ENCODE results near the genes AHCTF1, OR2G2, OR2M5, OR2M3, OR2T4 and OR2T27.

DNA sequence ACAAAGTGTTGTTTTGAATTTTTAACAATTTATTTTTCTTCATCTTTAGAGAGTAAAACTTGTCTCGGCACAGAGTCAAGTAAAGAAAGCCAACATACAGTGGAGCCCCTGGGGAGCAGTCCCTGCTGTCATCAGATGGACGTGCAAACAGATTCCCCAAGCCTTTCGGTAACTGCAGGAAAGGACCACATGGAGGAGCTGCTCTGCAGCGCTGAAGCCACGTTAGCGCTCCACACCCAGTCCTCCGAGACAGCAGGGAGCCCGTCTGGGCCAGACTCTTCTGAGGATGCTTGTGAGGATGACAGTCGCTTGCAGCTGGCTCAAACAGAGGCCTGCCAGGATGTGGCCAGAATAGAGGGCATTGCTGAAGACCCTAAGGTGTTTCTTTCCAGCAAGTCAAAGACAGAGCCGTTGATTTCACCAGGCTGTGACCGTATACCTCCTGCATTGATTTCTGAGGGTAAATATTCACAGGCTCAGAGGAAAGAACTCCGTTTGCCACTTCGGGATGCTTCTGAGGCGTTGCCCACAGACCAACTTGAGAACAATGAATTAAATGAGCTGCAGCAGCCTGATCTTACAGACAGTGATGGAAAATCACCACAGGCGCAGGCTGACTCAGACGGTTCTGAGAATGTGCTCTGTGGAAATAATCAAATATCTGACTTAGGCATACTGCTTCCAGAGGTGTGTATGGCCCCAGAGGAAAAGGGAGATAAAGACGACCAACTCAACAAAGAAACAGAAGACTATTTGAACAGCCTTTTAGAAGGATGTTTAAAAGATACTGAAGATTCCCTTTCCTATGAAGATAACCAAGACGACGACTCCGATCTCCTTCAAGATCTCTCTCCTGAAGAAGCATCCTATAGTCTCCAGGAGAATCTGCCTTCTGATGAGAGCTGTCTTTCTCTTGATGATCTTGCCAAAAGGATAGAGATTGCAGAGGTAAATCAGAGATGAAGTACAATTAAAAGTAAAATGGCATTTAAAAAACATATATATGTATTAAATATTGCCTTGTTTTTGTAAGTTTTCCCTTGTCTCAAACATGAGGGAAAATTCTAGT lies 76.8 kb upstream of the SCCPDH start:
- PRO-cap, result no peak
- RRBS, 2 experiments, result no CpG with 5 or more reads among the region's 20 CpGs

DNA sequence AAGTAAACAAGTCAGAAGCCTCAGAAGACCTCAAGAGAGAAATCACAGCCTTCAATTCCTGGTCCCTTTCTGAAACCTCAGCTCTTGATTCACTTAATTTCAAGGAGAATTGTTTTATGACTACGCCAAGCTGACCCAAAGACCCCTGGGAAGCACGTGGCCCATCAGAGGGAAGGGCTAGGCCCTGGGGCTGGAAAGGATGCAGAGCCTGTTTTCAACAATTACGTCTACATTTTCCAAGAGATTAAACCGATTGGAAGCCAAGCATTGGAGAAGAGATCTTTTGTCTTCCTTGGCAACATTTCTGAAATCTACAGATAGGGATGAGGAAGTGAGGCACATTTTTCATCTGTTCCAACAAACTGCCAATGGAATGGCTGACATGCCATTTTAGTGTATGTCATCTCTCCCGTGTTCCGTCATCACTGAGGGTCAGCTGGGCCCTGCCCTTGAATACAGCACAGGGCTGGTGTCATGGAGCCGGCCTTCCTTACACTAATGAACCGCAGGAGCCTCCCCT lies 41.9 kb upstream of the SCCPDH start:
- PRO-cap, result no peak
- RRBS, 2 experiments, result no CpG with 5 or more reads among the region's 8 CpGs

- PRO-cap, result no peak
- RRBS, 2 experiments, result no CpG with 5 or more reads among the region's 8 CpGs
Measured at GRCh38 chr1:246874926-246876009, 56.5 kb downstream of the AHCTF1 start.

DNA sequence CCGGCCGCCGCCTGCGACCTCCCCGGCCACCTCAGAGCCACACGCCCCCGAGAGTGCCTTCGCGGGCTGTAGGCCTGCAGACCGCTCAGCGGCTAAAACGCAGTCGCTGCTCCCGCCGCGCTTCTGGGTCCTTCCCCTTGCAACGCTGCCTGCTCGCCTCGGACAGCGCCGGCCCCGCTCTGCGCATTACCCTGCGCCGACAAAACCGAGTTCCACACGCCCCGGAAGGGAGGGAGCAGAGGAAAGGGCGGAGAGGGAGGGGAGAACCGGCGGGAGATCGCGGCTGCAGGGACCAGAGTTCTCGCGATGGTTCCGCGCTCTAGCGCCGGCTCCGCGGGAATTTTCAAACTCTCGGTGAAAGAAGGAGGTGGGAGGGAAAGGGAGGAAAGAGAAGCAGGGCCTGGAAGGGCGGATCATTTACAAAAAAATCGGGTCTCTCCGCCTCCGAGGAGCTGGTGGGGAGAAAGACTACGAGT lies at the start of gene AHCTF1:
Gene AHCTF1, minus strand, starts transcription at position 207 of the 476 bp plus-strand sequence.
- PRO-cap, result unidirectional peak, minus-strand start at position 181 of the sequence
- RRBS, 2 experiments, result under 1 to 2% methylated on average over 18 to 19 of the region's 47 CpGs

GRCh38 chr1:246932218-246932507 lies 415 bp upstream of the AHCTF1 start:
- PRO-cap, result no peak
- RRBS, 2 experiments, result 2% methylated on average over 10 of the region's 21 CpGs

DNA sequence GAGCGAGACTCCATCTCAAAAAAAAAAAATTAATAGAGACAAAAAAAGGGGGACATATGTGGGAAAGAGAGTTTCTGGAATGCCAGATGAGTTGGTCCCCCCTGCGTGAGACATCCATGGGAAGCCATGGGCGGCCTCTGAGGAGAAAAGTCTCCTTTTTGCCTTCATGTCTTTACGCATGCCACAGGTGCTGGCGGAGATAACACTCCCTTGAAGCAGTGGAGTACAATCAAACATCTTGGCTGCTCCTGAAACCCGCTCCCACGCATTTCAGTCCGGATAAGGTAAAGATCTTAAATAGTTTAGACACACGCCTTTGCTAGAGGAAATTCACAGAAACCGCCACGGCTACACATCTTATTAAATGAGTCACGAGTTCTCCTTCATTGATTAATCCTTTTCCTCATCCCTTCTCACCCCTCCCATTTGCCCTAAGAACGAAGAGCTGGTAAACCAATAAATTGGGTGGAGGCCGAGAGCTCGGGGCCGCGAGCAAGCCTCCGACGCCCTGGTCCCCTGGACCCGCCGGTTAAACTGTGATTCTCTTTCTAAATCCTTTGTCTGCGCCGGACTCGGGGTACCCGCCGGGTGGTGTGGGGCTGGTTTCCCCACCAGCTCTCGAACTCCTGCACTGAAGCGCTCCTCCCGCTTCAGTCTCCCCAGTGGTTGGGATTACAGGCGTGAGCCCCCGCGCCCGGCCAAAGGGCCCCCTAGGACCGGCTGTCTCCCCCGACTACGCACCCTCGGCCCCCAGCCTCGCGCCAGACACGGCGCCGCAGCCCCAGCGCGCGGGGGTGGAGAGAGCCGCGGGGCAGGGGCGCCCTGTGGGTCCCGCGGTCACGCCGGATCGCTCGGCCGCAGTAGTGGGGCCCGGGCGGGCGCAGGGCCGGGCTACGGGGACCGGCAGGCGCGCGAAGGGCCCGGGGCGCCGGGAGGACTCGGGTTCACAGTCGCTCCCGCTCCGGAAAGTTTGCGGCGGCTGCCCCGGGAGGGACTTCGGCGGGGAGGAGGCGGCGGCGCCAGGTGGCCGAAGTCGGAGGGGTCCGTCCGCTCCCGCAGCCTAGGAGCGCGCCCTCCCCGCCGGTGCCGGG lies 6.8 kb upstream of the ZNF669 start:
- PRO-cap, result no peak
- RRBS, 2 experiments, result 2 to 3% methylated on average over 17 to 28 of the region's 89 CpGs

GRCh38 chr1:247207843-247208358 lies 36.1 kb upstream of the ZNF124 start:
- PRO-cap, result no peak
- RRBS, 2 experiments, result no CpG with 5 or more reads among the region's 4 CpGs

DNA sequence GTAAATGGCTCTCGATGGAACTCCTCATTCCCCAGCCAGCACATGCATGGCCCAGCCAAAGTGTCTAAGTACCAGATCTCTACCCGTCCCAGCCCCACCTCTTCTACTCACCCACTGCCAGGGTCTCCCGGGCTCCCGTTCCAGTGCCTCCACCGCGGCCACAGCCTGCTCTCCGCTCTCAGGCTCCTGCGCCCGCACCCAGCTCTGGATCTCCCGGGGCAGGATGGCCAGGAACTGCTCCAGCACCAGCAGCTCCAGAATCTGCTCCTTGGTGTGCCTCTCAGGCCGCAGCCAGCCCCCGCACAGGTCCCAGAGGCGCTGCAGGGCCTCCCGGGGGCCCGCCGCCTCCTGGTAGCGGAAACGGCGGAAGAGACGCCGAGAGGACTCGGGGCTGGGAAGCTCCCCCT lies 2.6 kb downstream of the ZNF496 start:
- PRO-cap, result no peak
- RRBS, 2 experiments, result 96 to 98% methylated on average over 7 to 10 of the region's 22 CpGs

DNA sequence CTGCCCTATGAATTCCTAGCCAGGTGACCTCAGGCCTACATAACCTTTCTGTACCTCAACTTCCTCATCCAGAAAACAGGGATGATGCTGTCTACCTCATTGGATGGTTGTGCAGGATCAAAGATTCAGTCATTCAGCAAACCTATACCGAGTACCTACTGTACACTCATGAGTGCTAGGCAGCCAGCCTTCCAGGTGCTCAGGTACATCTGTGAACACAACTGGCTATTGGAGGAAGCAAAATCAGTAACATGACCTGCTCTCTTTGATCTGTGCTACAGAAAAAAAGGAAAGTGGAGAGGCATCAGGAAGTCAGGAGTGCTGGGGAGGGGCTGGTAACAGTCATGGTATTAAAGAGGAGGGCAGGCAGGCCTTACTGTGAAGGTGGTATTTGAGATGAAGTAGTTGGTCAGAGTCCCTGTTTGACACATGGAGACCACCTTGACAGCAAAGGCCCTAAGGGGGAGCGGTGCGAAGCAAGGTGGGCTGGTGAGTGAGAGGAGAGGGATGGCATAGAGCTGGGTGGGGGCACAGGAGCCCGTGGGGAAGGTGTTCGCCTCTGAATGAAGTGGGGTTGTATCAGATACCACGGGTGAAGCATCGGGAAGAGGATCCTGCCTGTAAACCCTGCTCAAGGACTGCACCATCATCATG lies 2.2 kb upstream of the ZNF496 start:
- PRO-cap, result no peak
- RRBS, 2 experiments, result no CpG with 5 or more reads among the region's 7 CpGs

DNA sequence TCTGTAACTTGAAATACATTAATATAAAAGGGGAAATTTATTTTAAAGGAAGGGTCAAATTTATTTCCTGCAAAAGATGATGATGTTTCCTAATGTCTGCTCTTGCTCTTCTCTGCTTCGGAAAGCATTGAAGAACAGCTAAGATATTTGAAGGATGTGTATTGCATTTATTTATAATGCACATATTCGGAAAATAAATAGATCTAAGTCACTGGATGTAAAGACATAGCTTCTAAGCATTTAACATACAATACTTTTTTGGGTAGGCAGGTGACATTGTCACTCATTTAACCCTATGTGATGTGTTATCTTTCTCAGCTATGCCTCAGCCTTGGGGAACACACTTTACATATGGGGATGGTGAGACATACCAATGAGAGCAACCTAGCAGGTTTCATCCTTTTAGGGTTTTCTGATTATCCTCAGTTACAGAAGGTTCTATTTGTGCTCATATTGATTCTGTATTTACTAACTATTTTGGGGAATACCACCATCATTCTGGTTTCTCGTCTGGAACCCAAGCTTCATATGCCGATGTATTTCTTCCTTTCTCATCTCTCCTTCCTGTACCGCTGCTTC lies at the start of gene OR2G2:
Gene OR2G2, plus strand, starts transcription at position 352 of the 579 bp plus-strand sequence.
- PRO-cap, result no peak
- RRBS, 2 experiments, result no CpG with 5 or more reads among the region's 5 CpGs

GRCh38 chr1:248144881-248145384 lies at the start of gene OR2M5:
TSS of gene OR2M5 (plus strand) at chr1:248145148.
- PRO-cap, result no peak
- RRBS, 2 experiments, result no CpG with 5 or more reads among the region's 2 CpGs

DNA sequence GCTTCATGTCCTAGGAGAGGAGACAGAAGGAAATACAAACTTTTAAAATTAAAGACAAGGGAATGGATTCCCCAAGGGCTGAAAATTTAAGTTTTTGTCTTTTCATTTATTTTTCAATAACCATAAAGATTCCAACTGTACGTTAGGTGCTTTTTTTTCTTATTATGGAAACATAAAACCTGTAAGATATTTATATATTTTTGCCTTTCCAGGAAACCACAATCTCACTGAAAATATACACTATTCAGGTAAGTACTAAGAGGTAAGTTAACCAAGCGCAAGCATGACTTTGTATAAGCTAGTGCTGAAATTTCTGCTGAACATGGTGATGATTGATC lies at the start of gene OR2M3:
Gene OR2M3, plus strand, starts transcription at position 212 of the 338 bp plus-strand sequence.
- PRO-cap, result no peak
- RRBS, 2 experiments, result no CpG with 5 or more reads among the region's 2 CpGs

DNA sequence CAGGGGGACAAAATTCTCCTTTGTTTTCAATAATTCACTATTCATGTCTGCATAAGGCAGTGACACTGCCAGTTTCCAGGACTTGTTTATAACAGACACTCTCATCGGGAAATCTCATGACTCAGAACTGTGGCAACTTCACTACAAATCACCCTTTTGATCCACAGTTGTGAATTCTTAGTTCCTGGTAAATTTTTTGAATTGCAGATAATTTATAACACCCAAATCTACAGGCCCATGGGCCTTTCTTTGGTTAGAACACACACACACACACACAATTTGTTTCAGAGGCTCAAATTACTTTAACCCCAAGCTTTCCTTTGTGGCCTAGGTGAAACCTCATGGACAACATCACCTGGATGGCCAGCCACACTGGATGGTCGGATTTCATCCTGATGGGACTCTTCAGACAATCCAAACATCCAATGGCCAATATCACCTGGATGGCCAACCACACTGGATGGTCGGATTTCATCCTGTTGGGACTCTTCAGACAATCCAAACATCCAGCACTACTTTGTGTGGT lies at the start of gene OR2T4:
Gene OR2T4, plus strand, starts transcription at position 426 of the 526 bp plus-strand sequence.
- PRO-cap, result no peak
- RRBS, 2 experiments, result no CpG with 5 or more reads among the region's 3 CpGs

DNA sequence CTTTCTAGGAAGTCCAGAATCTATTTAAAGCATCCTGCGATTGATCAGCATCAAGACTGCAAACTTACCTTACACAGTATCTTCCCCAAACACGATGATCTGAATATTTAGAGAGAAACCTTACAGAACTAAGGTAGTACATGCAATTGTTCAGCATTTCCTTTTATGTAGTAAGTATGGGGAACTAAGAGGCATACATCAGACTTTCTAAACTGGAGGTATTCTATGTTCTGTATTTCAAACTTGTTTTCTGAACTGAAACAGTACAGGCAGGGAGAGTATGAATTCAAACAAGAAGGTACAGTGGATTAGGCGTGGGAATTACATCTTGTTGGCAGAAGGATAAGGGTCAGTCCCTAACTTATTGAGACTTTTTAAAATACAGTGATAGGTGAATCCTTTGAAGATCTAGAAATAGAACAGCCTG lies at the start of gene OR2T27:
Gene OR2T27, minus strand, starts transcription at position 153 of the 427 bp plus-strand sequence.
- PRO-cap, result no peak
- RRBS, 2 experiments, result no CpG with 5 or more reads among the region's 3 CpGs

DNA sequence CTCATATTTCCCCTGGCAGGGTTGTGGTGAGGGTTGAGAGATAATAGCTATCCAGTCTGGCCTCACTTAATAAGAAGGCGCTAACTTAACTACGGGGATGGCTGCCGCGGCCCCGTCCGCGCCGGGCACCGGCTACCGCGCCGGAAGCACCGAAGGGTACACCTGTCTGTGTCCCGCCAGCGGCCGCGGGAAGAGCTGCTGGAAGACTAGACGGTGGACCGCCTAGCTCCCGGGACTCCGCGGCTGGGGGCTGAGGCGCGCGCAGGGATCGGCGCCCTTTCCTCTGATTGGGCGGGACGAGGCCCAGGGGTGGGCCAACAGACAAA lies 257 bp upstream of the ZNF672 start:
- PRO-cap, result bidirectional peak, plus-strand start outside the sequence, minus-strand start at position 238 of the sequence
- RRBS, 2 experiments, result 3 to 4% methylated on average over 6 of the region's 29 CpGs

DNA sequence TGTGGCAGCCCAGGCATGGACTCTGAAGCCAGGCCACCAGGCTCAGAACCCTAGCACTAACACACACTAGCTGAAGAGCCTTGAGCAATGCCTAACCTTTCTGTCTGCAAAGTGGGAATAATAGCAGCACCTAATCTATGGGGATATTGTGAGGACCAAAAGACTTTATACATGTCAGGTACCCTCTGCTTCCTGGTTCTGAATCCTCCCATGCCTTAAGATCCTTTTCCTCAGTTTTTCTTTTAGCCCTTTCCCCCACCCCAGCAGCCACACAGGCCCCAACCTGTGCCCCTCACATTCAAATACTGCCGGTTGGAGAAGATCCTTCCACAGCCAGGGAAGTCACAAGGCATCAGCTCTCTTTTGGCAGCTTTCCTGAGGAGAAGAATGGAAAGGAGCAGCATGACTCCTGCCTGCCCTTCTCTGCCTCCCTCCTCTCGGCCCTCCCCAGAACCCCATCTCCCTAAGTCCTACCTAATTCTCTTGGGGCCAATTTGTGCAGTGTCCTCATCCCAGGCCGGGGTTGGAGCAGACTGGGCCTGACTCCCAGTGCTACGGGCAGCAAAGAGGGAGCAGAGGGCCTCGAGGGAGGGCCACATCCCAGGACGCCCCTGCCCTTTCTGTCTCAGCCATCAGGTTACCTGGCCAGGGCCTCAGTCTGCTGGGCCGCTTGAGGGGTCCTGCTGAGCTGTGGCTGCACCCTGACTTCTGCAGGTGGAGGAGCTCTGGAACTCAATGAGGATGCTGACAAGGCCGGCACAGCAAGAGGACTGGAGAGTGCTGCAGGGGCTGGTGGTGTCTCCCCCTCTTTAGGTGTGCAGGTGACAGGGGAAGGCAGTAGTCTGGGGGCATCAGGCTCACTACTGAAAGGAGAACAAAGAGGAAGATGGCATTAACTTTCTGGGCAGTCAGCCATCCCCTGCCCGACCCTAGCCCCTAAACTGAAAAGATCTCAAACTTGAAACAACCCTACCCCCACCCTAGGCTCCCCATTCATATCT lies 3.5 kb downstream of the ZNF692 start:
- PRO-cap, result no peak
- RRBS, 2 experiments, result no CpG with 5 or more reads among the region's 9 CpGs